Measurements from ENCODE around the genes GOLGA8M and CHRFAM7A.

- PRO-cap: no peak
These were observed 10.0 kb downstream of the ATP10A start for GRCh38 chr15:25853106-25853536.

DNA sequence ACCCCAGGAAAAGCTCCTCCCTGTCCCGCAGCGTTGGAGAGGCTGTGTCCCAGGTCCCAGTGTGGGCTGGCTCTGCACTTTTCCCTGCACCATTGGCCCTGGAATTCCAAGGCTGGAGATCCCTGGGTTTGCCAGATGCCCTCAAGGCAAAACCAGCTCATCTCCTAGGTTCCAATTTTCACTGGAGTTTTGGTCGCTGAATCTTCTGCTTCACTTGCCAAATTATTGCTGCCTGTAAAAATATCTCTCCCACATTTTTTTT is 150.8 kb upstream of the ATP10A start:
- PRO-cap: no peak

DNA sequence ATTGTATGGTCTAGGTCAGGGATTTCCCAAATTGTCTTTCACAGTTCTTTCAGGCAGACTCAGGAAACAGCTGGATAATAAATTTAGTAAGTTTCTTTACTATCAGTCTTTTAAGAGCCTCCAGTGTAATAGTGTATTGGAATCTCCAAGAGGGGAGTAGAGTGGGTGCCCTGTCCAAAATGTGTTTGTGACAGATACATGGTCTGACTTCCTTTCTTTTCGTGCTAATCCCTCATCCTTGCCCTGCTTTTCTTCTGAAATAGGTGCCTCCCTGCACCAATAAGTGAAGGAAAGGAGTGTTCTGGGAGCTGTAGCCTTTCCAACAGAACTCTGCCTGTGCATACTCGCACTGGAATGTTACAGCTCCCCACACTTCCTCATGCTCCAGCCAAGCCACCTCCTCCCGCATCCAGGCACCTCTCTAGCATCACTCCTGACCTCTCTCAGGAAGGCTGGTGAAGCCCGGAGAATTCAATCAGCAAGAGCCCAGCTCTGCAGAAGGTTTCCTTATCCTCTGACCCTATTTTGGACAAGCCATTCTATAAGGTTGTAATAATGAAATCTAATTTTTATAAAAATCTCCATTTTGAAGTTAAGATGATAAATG is 478.0 kb downstream of the GABRG3 start:
- PRO-cap: no peak

- PRO-cap: no peak
These were observed 60.2 kb upstream of the OCA2 start for GRCh38 chr15:28159325-28159700.

- PRO-cap: no peak
These were observed 75.4 kb downstream of the HERC2 start for GRCh38 chr15:28246606-28246904.

- PRO-cap: no peak
These were observed at the start of gene GOLGA8M for GRCh38 chr15:28712308-28712558. Gene GOLGA8M (minus strand): TSS chr15:28712421.

DNA sequence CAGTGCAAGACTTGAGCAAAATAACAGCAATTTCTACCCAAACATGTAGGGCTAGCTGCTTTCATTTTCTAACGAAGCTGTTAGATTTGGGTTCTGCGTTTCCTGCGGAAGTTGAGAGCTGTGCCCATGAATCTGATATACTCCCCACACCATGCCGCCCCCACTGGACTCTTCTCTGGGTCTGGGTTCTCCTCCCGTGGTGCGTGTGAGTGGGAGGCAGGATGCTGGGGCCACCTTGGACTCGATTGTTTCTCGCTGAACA is 179.8 kb downstream of the NSMCE3 start:
- PRO-cap: no peak

DNA sequence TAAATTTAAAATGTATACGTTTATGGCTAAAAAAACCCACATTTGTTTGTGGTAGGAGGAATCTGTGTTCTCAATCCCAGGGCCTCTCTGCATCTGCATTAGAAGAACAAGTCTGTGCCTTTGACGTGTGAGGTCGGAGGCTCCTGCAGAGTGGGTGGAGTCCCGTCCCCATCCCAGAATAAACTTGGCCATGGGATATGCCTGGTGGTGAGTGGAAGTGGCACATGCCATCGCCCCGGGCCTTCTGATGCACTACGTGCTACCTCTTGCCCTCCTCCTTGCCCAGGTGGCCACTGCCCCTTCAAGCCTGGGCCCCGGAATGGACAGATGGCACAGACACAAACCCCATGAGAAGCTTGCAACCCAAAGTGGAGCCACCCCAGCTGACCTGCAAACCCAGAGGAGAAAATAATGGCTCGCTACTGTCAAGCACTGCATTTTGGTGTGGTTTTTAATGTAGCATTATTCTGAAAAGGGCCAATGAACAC is 131.1 kb upstream of the NSMCE3 start:
- PRO-cap: no peak

DNA sequence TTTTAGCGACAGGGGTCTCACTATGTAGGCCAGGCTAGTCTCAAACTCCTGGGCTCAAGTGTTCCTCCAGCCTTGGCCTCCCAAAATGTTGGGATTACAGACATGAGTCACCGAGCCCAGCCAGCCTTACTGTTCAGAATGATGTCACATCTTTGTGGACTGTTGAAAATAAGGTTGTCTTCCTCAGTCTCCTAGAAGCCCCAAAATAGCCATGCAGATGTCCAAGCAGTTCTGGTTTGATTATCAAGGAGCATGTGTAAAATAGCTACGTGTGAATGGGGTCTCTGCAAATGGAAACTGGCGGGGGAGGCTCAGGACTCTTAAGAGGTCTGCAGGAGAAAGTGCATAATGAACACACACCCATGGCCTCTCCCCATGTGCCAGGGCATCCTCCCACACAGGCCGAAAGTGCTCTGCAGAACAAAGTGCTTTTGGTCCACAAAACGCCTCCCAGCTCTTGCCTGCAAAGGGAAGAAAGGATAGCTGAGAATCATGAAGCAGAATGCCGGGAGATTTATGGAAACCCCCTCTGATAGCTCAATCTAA is 105.9 kb upstream of the ENTREP2 start:
- PRO-cap: no peak

DNA sequence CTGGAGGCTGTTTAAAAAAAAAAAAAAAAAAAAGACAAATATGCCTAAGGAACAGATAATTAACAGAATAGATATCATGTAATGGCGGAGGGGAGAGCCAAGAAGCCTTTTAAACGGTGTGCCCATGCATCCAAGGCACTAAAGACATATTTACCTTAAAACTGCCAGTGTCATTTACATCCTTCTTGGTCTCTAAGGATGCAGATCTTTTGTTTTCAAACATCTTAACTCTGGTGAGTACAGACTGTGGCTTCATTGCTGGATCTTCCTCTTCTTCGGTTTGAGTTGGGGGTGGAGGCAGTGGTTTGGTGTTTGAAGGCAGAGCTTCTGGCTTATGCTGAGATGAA is 104.2 kb downstream of the TJP1 start:
- PRO-cap: no peak

GRCh38 chr15:29767987-29768269 is 54.3 kb downstream of the TJP1 start:
- PRO-cap: no peak

DNA sequence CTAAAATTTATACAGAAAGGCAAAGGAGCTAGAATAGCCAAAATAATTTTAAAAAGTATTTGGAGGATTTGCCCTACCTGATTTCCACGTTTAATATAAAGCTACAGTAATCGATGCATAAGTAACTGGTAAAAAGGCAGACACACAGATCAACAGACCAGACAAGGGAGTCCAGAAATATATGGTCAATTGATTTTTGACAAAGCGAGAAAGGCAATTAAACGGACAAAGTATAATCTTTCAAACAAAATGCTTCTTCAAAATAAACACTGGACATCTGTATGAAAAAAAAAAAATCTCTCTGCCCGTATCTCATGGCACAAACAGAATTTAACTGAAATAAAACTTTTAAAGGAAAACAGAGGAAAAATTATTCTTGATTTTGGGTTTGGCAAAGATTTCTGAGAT is 25.6 kb downstream of the TJP1 start:
- PRO-cap: no peak

- PRO-cap: no peak
These were observed 113.2 kb upstream of the GOLGA8J start for GRCh38 chr15:29969575-29969973.

GRCh38 chr15:30393375-30393811 is at the start of gene CHRFAM7A:
Gene CHRFAM7A (minus strand): TSS chr15:30393540.
- PRO-cap: no peak

DNA sequence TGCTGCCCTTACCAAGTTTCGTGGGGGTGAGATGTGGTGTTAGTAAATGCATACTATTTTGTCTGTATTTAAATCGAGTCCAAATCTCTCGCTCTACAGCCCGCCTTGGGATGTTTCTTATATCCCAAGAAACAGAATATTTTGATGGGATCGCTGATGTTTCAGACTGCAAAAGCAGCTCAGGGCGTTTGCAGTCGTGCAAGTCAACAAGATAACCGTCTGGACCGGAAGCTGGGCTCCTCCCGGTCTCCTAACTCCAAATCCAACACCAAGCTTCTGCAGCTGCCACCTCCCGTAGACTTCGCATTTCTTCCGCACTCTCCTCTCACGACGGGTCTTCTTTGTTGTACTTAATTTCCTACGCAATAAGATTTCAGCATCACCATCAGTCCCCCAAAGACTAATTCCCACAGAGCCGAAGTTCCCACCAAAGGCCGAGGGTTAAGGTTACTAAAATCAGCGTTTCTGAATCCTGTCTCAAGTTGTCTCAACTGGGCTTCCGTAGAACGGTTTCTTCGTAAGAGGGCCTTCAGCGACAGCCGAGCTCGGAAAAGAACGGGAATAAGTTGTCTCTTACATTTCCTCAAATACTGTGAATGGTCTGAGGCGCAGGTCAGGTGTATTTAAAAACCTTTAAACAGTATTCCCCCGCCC is 21.6 kb downstream of the GOLGA8H start:
- PRO-cap: no peak

DNA sequence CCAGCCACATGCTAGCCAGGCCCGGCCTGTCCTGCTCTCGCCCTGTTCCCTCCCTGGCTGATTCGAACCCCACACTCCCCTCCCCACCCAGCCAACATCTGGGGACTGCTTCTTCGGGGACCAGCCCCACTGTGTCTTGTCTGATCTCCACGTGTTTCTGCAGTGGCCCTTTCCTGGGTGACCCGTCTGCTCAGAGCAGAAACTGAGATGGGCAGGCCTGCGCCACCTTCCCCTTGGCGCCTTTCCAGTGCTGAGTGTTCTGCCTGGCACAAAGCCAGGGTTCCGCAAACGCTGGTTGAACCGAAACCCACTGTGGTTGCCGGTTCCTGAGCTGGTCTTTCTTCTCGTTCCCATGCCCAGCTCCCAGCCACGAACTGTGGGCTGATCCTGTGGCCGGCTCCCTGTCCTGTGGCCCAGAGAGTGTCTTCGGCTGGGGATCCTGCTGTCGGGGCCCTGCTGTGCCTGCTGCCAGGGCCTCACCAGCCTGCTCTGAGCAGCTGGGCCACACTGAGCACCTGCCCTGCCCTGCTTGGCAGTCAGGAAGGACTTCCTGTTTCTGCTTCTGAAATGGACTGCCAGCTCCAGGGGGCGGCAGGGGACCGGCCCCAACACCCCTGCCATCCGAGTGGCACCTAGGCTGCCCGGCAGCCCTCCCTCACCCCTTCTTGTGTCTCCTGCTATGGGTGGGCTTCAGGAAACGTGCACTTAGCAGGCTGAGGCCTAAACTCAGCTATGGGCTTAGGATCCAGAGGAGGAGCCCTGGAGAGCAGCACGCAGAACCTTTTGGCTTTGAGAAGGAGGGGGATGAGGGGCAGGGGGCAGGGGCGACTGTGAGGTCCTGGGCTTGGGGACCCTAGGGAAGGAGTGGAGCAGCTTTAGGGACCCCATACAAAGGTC is 62.5 kb upstream of the KLF13 start:
- PRO-cap: no peak

- PRO-cap: no peak
These were observed 8.2 kb downstream of the KLF13 start for GRCh38 chr15:31334750-31335371.

DNA sequence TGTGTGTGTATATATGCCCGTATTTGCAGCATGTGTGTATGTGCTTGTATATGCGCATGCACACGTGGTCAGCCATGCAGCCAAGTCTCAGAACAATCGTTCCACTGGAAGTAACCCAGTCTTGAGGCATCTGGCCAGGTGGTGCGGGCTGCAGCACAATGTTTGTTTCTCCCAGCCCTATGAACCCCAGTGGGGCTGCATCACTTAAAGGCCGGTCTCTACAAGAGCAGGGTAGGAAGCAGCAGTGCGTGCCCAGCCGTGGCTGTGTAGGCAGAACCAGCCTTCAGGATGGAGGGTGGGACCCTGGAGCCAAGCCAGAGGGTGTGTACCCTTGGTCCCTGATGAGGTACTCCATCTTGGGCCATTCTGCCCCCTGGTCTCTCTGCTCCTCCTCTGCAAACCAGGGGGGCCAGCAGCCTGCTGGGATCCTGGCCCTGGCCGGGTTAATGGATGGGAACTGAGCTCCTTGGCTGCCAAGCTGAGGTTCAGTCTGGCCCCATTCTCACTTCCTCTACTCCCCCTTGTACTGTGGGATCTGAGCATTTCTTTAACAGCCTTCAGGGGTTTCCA is 11.8 kb downstream of the KLF13 start:
- PRO-cap: no peak

GRCh38 chr15:31344107-31344686 is 17.6 kb downstream of the KLF13 start:
- PRO-cap: no peak

- PRO-cap: no peak
These were observed 18.3 kb downstream of the KLF13 start for GRCh38 chr15:31344687-31345616.

All from left cardiac atrium (tissue), 1 donor.